Glomerular endothelial cell (primary cell): ENCODE measurements around a stretch of chr4.

GRCh38 chr4:152697639-152698232 lies 17.9 kb upstream of the TMEM154 start:
- RAMPAGE, long total RNA: no peak

DNA sequence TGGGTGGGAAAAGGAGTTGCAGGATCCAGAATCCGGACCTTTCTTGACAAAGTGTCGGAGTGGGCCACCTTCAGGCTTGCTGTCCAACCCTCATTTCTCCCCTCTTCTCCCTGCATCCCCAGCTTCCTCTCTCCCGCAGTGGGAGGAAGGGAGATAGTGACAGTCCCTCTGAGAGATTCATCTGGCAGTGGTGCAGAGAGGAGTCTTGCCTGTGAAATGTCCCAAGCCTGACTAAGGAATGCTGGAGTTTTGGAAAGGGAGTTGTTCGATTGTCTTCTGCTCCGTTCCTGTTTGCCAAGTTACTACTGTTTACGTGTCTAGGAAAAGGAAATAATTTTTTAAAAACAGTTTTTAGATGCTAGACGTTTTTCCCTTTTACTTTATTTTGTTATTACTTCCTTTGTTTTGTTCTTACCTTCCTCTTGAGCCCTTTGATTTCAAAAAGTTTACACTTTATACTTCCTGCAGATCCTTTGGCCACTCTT lies 784 bp downstream of the ARFIP1 start:
- RAMPAGE, long total RNA: no peak

DNA sequence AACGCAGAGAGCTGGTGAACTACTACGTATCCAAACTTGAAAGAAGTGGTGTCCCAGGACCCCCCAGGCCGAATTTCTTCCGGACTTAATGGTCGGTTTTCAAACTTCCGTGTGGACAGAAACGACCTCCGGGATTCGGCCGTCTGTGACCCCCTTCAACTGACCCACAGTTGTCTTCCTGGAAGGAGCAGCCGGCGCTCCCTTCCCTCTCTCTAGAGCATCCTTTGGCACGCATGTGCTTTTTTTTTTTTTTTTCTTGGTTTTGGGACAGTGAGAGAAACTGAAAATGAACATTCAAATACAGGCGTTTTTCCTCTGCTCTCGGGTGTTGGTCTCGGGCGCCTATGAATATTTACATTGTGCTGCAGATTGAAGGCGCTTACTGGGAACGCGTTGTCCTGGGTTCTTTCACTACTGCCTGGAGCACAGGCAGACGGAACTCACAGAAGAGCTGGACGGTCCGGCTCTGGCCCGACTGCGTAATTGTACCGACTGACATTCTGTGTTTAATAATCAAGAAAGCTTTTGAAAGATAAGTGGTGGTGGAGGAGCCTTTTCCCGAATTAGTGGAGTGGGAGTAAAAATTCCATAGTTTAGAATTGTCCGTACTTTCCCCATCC lies 1.9 kb downstream of the FHDC1 start:
- RAMPAGE, long total RNA: no peak

- RAMPAGE, long total RNA: no peak
These were observed 20.6 kb downstream of the FHDC1 start for GRCh38 chr4:152956541-152957210.

- RAMPAGE, long total RNA: no peak
These were observed 36.9 kb downstream of the FHDC1 start for GRCh38 chr4:152972878-152973533.

- RAMPAGE, long total RNA: no peak
These were observed 120.8 kb upstream of the TRIM2 start for GRCh38 chr4:153083226-153084158.

DNA sequence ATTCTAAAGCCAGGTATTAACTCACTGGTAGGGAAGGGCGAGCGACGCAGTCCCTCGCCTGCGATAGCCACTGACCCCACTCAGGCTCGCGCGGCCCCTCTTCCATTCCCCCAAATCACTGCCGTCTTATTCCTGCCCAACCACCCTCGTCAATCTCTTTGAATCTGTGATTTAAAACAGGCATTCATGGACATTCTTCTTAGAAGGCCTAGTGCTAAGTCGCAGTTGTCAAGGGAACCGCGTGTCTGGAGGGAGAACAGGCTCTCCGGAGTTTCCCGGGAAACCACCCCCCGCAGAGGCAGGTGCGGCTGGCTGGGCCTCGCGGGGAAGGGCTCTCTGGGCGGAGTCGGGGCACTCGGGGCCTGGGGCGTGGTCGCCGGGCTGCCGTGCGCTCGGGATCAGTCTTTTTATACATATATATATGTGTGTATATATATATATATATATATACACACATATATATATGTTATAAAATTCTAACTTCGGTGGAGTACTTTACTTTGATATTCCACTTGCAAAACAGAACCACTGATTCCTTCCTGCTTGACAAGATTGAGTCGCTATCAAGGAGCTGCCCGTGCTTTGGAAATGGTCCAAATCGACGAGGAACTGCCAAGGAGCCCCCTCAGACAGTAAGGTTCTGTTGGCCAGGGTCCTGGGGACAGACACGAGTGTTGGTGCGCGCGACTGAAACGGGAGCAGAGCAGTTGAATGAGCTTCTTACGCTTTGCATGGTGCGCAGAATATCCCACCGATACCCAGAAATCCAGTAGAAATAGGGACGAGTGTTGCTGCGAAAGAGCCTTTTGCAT lies 52.1 kb upstream of the TRIM2 start:
- RAMPAGE, long total RNA: no peak

DNA sequence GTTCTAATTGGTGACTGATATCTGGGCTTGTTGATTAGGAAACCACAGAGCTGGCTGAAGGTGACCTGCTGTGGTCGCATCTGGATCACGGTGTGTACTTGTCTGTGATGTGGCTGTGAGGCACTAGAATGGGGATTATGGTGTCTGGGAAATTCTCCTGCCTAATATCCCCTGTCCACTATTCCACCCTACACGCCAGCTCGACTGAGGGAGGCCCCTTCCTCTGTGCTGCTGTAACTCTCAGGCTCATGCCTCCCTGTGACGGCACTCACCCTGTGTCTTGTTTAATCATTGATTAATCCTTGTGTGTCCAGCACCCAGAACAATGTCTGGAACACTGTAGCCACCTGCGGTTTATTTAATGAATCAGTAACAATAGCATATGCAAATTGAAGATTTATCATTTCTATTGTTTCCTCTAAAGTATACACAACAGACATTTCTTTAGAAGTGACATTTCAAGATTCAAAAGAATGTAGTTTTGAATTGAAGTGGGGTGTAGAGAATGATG lies 14.8 kb upstream of the TRIM2 start:
- RAMPAGE, long total RNA: no peak

GRCh38 chr4:153427481-153427844 lies 38.7 kb upstream of the TMEM131L start:
- RAMPAGE, long total RNA: no peak

DNA sequence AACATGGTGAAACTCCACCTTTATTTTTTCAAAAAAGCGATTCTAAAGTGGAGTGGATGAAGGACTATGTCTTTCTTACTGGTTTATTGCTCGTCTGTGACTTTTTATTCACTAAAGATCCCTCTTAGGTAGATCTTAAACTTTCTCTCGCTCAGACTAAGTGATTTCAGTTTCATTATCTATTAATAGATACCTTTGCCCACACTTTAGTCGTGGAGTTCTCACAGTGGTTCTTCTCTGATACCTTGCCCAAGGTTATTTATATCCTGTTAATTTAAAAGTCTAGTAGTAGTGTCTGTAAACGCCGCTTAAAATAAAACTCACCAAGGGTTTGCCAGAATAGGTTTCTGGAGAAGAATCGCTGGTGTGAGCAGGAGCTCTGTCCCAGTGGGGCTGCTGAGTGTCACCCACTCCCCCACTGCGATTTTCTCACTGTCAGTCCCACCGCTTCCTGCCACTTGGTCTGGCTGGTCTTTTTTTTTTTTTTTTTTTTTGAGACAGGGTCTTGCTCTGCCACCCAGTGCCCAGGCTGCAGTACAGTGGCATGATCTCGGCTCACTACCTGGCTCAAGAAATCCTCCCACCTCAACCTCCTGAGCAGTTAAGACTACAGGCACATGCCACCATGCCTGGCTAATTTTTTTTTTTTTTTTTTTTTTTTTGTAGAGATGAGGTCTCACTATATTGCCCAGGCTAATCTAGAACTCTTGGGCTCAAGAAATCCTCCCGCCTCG lies 26.8 kb upstream of the TMEM131L start:
- RAMPAGE, long total RNA: no peak

GRCh38 chr4:153467689-153468245 lies 1.6 kb downstream of the TMEM131L start:
- RAMPAGE, long total RNA: no peak

DNA sequence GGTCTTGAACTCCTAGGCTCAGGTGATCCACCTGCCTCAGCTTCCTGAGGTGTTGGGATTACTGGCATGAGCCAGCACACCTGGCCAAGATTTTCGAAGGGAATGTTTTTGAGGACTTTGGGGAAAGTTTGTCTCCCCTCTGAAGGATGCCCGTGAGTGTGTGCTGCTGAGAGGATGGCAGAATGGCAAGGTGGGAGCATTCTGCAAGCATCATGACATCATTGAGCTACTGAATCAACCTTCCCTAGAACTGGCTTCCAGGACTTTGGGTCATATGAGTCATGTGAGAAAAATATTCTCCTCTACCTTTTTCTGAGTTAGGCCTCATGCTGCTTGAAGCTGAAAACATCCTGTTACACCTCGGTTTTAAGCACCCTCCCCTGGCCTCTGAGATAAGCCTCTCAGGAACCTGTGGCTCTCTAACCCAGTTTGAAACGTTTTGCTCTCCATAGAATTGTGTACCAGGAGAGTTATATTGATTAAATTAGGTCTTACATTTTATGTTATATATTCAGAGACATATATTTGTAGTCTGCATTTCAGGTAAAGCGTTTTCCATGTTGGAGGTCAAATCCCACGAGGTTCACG lies 31.0 kb downstream of the TMEM131L start:
- RAMPAGE, long total RNA: no peak

DNA sequence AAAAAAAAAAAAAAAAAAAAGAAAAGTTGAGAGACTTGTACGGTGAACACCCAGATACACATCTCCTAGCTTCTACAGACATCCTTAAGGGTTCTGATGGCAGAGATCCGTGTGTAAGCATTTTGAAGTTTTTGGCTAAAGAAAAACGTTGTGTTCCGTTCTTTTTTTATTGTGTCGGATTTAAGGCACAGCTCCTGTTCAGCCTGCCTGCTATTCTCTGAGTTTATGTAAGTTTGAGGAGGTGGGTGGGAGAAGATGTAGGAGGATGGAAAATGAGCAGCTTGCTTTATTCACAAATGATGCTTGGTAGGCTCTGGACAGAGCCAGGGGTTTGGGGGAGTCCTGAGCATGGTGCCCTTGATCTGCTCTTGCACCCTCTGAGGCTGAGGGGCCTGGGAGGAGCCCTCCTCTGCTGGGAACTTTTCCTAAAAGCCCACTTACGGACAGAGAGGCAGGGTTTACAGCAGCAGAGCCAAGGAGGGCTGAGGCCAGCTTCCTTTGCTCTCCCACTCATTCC lies 31.8 kb downstream of the TMEM131L start:
- RAMPAGE, long total RNA: no peak

- RAMPAGE, long total RNA: no peak
These were observed 72.7 kb downstream of the TMEM131L start for GRCh38 chr4:153538755-153539303.

DNA sequence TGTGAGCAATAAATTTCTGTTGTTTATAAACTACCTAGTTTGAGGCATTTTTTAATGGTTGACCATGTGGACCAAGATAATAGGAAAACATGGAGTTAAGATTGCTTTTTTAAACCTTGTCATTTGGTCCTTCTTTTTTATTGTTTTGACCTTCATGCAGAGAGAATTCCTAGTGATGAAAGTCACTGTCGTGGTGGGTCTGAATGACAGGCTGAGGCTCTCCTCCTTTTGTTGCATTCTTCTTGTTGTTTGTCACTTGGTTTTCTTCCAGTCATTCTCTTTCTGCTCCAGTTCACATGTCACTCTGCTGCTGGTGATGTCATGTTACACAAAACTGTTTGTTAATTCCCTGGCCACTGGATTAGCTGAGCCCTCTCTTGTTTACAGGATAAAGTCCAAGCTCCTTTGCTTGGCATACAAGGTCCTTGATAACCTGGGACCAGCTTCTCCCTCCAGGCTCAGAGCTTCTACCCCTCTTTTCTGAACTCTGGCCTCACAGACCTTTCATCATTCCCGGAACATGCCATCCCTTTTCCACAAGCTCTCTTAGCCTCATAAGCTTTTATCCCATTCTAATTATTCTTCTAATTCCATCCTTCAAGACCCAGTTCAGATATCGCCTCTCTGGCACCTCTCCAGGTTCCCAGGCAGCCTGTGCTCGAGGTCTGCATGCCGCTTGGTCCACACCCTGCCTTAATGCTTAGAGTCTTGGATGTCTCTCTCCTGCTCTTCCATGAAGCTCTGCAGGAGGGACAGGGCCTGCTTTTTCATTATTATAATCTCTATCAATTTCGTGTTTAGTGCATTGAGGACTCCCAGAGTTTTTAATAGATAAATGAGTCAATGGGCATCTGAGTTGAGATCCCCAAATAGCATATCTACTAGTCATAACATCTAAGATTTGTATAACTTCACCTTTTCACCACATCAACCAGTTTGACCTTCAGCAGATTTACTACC lies 98.6 kb downstream of the TMEM131L start:
- RAMPAGE, long total RNA: no peak

GRCh38 chr4:153626794-153627058 lies 57.4 kb upstream of the TLR2 start:
- RAMPAGE, long total RNA: no peak

- RAMPAGE, long total RNA: no peak
These were observed 930 bp upstream of the SFRP2 start for GRCh38 chr4:153789663-153790362.

DNA sequence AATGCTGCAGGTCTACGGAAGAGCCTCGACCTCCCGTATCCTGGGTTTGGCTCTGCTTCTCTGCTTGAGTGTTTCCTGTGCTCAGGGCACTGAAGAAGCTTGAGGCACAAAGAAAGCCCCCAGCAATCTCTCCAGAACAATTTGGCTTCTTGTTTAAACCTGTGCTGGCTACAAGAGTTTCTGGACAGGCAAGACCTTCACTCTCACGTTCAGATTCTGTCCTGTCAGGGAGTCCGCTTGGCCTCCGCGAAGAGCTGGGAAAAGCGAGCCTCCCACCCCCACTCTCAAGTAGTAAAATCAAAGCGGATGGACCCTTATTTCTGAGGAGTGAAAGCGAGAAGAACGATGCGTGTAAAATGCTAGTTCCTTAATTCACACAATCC lies 2.9 kb upstream of the SFRP2 start:
- RAMPAGE, long total RNA: no peak

DNA sequence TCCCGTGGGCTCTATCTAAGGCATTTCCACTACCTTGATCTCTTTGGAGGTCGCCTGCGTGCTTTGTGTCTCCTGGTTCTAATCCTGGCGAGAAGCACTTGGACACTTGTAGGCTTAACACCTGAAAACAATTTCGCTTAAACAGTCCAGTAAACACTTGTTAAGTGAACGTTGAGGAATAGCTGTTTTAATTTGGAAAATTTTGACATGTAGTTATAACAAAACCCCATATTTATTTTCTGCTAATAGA lies 416 bp upstream of the PLRG1 start:
- RAMPAGE, long total RNA: no peak

DNA sequence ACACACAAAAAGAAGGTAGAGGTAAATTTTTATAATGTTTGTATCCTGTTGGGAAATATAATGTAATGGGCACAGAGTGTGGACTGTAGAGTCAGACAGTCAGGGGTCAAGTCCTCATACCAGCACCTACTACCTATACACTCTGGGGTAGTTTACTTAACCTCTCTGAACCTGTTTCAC lies 2.1 kb upstream of the FGB start:
- RAMPAGE, long total RNA: no peak